AG10803 (cell line): ENCODE measurements around a stretch of chr17.

DNA sequence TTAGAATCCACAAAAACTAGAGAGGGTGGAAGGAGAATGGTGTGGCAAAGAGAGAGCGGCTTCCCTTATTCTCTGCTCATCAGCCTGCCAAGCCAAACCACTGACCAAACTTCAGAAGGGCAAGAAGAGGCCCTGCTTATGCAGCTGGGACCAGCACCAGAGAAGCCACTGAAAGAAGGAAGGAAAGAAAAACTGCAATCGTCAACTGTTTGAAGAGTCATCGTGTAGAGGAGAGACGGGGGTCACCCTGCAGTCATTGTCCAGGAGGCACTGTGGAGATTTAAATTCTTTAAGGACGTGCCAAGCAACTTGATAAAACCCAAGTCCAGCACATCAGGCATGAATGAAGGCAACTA lies 15.6 kb downstream of the PMP22 start:
- RRBS: no CpG with 5 or more reads among the region's 5 CpGs

DNA sequence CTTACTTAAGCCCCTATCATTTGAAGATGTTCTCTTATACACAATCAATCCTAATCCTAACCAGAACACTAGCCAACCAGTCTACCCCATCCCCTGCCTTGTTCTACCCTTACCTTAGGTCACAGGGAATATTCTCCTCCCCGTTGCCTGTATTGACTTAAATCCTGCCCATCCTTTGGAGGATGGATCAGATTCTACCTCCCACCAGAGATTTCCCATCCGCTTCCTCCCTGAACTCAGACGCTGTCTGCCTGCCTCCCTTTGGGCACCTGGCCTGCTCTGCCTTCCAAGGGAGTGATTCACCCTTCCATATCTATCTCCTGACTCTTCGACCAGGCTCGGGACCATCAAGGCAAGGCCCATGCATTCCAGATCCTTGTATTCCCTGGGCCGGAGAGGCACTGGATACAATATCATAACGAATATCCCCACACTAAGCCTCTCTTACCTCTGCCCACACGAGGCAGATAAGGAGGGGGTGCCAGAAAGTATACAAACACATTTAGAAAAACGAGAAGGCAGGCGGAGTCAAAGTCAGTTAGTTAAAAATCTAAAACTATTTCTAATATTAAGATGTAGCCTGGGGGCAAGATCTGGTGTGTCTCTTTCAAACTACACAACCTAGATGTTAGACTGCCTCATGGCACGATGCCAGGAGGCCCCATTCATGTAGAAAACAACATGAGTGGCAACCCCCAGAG lies 9.4 kb downstream of the PMP22 start:
- RRBS: no CpG with 5 or more reads among the region's 11 CpGs

DNA sequence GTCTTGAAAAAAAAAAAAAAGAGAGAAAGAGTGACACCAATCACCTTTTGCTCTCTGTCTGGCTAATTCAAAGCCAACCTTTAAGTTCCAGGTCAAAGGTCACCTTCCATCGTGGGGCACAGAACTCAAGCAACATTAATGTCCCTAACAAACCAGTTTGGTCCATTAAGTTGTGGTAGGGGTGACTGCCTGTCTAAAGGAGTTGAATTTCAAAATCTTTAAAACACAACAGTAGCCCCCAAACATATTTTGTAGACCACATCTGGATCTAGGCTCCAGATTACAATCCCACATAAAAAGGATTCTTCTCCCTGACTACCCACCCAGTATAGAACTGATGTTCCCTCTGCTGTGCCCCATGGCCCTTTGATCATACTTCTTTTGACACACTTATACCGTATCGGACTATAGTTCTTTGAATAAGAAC lies 6.3 kb upstream of the CDRT4 start:
- RRBS: no CpG with 5 or more reads among the region's 3 CpGs

DNA sequence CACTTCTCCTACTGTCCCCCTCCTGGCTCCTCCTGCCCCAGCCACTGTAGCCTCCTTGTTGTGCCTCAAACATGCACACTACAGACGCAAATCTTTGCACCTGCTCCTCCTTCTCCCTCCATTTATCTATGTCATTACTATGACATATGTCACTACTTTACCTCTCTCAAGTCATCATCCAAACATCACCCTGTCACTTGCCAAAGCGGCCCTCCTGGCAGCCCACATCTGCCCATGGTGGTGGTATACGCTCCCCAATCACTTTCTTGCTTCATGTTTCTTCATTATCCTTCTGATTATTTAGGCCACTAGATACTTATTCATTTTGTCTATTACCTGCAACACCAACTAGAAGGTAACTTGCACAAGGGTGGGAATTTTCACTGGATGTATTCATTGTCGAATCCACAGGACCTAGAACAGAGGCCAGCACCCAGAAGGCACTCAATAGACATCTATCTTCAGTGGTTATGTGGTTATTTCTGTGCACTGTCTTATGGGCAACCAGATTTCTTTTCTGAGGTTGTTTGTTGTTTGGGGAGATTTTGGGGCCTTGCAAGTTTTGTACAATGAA lies 20.2 kb upstream of the CDRT4 start:
- RRBS: no CpG with 5 or more reads among the region's 4 CpGs

GRCh38 chr17:15488225-15489129 lies 21.1 kb upstream of the CDRT4 start:
- RRBS: no CpG with 5 or more reads among the region's 11 CpGs

DNA sequence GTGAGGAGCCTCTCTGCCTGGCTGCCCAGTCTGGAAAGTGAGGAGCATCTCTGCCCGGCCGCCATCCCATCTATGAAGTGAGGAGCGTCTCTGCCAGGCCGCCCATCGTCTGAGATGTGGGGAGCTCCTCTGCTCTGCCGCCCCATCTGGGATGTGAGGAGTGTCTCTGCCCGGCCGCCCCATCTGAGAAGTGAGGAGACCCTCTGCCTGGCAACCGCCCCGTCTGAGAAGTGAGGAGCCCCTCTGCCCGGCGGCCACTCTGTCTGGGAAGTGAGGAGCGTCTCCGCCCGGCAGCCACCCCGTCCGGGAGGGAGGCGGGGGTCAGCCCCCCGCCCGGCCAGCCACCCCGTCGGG lies 77.7 kb upstream of the ADORA2B start:
- RRBS: no CpG with 5 or more reads among the region's 22 CpGs

DNA sequence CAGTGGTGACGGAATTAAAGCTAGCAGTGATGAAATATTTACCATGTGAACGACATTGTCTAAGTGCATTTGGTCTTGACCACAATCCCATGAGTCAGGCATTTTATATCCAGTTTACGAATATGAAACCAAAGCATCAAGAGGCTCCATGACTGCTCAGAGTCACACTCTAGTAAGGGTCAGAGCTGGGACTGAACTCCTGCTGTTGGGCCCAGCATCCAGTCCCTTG lies 61.1 kb upstream of the ADORA2B start:
- RRBS: no CpG with 5 or more reads among the region's 3 CpGs

GRCh38 chr17:16003530-16004707 lies 4.3 kb downstream of the TTC19 start:
- RRBS: no CpG with 5 or more reads among the region's 4 CpGs

GRCh38 chr17:16021941-16022702 lies 22.5 kb downstream of the TTC19 start:
- RRBS: no CpG with 5 or more reads among the region's 3 CpGs

GRCh38 chr17:16026423-16026729 lies 26.8 kb downstream of the TTC19 start:
- RRBS: no CpG with 5 or more reads among the region's 1 CpG

DNA sequence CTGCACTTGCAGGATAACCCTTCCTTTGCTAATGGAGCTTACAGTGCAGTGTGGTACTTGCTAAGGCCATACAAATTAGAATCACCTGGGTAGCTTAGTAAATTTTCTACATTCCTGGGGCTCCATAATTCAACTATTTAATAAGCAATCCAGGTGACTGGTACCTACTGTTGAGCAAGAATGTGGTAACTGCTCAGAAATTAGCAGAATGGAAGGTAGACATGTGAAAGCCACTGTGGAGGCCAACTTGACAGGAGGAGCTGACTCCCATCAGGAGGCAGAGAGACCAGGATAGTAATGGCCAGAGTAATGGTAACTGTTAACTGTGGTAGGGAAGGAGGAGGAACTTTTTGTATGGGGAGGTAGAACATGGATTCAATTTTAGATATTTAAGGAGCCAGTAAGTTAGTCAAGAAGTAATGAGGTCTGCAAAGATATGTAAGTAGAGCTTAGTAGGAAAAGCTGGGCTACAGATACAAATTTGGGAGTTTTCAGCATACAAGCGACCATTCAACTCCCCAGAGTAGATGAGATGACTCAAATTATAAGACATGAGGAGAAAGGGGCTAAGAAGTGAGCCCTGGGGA lies 42.9 kb downstream of the TTC19 start:
- RRBS: no CpG with 5 or more reads among the region's 1 CpG

DNA sequence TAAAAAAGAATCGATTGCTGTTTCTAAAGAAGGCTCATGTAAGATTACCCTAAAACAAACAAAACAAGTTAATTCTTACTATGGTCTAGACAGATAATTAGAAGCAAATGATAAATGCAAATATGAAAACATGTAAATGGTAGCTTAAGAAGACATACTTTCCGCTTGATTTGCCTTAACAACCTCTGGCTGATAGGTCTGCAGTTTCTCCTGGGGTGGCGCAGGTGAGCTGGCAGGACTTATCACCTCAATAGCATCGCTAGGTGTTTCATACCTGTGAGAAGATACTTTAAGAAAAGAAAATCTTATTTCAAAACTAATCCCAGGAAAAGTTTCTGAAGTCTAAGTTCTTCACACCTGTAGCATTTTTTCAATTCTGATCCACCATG lies 58.7 kb downstream of the TTC19 start:
- RRBS: no CpG with 5 or more reads among the region's 4 CpGs

DNA sequence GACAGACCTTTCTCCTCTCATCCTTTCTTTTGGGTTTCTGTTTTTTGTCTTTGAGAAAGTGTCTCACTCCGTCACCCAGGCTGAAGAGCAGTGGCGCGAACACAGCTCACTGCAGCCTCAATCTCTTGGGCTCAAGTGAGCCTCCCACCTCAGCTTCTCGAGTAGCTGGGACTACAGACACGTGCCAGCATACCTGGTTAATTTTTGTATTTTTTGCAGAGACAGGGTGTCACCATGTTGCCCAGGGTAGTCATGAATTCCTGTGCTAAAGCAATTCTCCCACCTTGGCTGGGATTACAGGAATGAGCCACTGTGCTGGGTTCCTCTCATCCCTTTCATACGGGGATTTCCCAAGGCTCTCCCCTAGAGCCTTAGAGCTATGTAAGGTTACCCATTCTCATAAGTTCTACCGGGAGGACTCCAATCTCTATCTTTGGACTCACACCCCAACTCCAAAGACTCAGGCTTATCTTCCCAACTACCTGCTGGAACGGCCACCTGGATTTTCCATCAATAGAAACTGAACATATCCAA lies 92.7 kb downstream of the NCOR1 start:
- RRBS: no CpG with 5 or more reads among the region's 8 CpGs

- RRBS: no CpG with 5 or more reads among the region's 18 CpGs
These were observed 12.8 kb downstream of the TRPV2 start for GRCh38 chr17:16427810-16428833.

- RRBS: no CpG with 5 or more reads among the region's 5 CpGs
These were observed 30.5 kb upstream of the ZNF287 start for GRCh38 chr17:16599491-16599947.

- RRBS: no CpG with 5 or more reads among the region's 24 CpGs
These were observed 56.6 kb downstream of the CCDC144A start for GRCh38 chr17:16746484-16747122.

- RRBS: no CpG with 5 or more reads among the region's 17 CpGs
These were observed 1.7 kb downstream of the TNFRSF13B start for GRCh38 chr17:16969847-16970918.

- RRBS: no CpG with 5 or more reads among the region's 10 CpGs
These were observed 16.9 kb upstream of the TNFRSF13B start for GRCh38 chr17:16988707-16989359.

DNA sequence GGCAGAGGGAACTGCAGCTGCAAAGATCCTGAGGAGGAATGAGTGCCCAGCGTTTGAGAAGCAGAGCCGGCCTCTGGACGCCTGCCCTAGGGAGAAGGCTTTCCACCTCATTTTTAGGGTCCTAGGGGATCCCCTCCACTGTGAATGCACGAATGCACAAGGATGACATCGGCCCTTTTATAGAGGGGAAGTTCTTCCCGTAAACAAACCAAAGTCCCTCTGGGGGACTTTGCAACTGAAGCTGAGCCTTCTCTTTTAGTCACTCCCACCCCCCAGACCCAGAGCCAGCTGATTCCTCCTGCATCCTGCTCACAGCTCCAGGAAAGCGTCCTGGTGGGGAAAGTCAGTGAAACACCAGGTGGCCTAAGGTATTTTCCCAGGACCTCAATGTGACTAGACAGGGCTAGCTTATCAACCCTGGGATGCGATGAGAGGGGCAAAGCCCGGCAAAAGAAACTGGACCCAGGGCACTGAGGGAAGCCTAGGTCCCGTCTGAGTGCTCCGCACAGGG lies 13.1 kb upstream of the MPRIP start:
- RRBS: no CpG with 5 or more reads among the region's 11 CpGs

DNA sequence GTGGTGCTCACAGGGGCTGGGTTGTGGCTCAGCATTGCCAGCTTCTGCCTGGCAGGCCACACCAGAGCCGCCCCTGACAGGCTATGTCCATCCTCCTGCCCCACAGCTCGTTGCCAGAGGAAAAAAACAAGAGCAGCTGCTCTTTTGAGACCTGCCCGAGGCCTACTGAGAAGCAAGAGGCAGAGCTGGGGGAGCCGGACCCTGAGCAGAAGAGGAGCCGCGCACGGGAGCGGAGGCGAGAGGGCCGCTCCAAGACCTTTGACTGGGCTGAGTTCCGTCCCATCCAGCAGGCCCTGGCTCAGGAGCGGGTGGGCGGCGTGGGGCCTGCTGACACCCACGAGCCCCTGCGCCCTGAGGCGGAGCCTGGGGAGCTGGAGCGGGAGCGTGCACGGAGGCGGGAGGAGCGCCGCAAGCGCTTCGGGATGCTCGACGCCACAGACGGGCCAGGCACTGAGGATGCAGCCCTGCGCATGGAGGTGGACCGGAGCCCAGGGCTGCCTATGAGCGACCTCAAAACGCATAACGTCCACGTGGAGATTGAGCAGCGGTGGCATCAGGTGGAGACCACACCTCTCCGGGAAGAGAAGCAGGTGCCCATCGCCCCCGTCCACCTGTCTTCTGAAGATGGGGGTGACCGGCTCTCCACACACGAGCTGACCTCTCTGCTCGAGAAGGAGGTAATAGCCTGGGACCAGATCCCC lies 47.7 kb downstream of the PLD6 start:
- RRBS: no CpG with 5 or more reads among the region's 41 CpGs